Renal cortical epithelial cell (primary cell): Measurements from ENCODE around the gene EMX2.

GRCh38 chr10:117174812-117175703 is 22.2 kb upstream of the KCNK18 start:
- RRBS = no CpG with 5 or more reads among the region's 48 CpGs

DNA sequence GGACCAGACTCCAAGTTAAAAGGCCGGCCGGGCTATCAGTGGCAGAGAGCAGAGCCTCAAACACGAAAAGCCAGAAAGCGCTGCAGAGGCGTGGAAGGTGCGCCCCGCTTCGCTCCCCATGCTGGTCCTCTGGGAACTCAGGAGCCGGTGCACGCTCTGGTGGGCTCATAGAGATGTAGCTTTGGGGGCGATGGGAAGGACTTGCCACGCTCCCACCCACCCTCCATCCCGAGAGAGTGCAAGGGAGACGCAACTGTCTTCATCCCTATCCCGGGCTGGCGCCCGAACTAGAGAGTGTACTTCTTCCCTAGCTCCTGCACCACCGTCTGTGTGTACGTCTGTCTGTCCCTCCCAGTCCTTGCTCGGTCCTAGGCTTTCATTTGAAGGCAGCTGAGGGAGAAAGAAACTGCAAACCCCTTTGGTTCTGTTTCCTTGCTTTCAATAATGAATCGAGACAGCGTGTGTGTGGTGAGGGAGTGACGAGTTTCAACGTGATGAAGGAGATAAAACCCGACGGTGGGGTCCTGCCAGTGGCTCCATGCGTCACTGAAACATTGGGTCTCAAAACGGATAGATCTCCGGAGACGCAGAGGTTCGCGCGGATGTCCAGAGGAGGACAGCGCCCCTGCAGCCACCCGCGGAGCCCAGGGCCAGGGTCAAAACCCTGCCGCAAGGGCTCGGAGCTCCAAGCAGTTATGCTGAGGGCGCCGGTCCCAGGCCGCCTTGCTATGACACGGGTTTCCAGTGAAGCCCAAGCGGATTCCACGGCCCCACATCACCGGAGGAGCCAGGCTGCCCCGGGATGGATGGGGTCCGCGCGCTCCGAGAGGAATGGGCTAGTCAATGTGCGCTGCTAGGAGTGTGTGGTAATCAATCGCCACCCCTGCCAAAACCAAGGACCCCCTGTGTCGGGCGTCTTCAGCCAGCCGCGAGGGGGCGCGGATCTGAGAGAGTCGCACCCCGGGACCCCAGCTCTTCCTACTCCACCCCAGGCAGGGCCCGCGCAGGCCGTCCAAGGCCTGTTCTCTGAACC is 5.9 kb upstream of the EMX2 start:
- RRBS = 29% methylated on average over 7 of the region's 63 CpGs

DNA sequence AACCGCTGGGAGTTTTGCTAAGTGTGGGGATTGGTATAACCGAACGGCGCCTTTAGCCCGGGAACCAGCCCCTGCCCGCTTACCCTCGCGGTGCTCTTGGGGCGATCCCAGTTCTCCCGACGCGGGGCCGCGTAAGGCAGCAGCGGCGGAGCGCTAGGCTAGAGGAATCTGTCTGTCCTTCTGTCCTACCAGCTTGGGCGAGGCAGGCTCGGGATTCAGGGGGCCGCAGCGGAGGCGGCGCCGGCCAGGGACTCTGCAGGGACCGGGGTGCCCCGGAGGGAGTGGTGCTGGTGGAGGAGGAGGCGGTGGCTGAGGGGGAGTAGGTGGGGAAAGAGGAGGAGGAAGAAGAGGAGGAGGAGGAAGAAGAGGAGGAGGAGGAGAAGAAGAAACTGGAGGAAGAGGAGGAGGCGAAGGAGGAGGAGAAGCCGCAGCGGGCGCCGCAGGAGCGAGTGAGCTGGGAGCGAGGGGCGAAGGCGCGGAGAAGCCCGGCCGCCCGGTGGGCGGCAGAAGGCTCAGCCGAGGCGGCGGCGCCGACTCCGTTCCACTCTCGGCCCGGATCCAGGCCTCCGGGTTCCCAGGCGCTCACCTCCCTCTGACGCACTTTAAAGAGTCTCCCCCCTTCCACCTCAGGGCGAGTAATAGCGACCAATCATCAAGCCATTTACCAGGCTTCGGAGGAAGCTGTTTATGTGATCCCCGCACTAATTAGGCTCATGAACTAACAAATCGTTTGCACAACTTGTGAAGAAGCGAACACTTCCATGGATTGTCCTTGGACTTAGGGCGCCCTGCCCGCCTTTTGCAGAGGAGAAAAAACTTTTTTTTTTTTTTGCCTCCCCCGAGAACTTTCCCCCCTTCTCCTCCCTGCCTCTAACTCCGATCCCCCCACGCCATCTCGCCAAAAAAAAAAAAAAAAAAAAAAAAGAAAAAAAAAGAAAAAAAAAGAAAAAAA is at the start of gene EMX2:
Gene EMX2, plus strand, starts transcription at position 733 of the 952 bp plus-strand sequence.
- RRBS = 1% methylated on average over 10 of the region's 64 CpGs

GRCh38 chr10:117546601-117547330 is 4.2 kb downstream of the EMX2 start:
- RRBS = 1% methylated on average over 5 of the region's 36 CpGs

DNA sequence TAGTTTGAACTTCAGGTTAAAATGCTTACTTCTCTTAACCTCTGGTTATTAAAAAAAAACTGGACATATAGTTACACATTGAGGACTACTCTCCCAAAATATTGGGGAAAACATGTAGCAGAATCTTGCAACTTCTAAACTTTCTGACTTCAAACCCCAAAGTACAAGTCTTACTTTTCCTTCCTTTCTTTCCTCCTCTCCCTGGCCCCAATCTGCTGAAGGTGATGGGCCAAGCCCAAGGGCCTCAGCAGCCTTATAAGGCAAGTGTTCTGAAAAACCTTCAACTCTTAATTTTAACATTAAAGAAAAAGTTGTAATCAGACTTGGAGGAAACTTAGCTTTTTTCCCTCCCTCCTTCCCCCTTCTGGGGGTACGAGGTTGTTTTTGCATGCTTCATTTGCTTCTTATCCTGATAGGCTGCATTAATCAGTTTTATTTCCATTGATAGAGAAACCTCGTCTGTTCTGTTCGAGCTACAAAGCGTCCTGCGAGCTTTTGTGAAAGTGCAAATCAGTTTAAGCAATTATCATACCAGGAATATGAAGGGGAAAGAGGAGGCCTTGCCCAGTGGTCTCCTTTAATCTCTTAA is 7.4 kb downstream of the EMX2 start:
- RRBS = no CpG with 5 or more reads among the region's 5 CpGs

- RRBS = no CpG with 5 or more reads among the region's 13 CpGs
Measured at GRCh38 chr10:117554200-117554710, 11.7 kb downstream of the EMX2 start.

GRCh38 chr10:118039910-118040531 is 6.7 kb downstream of the RAB11FIP2 start:
- RRBS = no CpG with 5 or more reads among the region's 7 CpGs

DNA sequence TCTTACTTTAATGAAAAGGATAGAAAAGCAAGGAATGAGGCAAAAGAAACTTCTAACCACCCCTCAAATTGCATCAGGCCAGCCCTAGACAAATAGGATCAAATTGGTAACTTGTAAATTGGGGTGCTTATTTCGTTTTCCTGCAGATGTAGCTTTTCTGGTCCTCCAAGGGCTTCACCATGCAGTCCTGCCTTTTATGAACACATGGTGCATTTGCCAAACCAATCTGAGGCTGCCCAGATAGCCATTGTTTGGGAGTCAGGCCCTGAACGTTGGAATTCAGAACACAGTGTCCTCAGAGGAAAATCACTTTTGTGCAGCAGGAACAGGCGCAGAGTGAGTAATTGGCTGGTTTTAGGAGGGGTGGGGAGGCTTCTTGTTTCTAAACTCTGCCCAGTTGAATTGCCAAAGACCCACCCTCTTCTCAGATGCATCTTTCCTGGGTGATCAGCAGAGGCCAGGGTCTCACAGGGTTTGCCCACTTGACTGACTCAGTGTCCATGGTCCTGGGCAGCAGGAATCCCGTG is 24.5 kb downstream of the PRLHR start:
- RRBS = no CpG with 5 or more reads among the region's 4 CpGs

GRCh38 chr10:118572360-118572689 is 23.1 kb downstream of the PRLHR start:
- RRBS = no CpG with 5 or more reads among the region's 7 CpGs

DNA sequence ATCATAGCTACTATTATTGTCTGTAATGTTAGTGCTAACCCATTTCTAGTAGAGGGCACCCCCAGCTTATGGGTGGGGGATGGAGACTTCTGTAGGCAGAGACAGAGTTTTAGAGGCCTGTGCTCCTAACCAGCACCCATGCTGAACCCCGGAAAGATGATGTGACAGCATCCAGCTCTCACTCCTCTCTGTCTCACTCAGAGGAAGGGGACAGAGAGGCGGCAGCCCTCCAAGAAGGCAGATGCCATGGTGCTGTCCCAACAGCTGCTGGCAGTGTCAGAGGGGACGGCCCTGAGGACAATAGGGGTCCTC is 74.4 kb upstream of the PRLHR start:
- RRBS = no CpG with 5 or more reads among the region's 3 CpGs

- RRBS = no CpG with 5 or more reads among the region's 3 CpGs
Measured at GRCh38 chr10:118672880-118673314, 77.4 kb upstream of the PRLHR start.

- RRBS = no CpG with 5 or more reads among the region's 9 CpGs
Measured at GRCh38 chr10:118759848-118760252, 5.1 kb upstream of the CACUL1 start.

- RRBS = no CpG with 5 or more reads among the region's 3 CpGs
Measured at GRCh38 chr10:118792787-118793239, 38.0 kb upstream of the CACUL1 start.

DNA sequence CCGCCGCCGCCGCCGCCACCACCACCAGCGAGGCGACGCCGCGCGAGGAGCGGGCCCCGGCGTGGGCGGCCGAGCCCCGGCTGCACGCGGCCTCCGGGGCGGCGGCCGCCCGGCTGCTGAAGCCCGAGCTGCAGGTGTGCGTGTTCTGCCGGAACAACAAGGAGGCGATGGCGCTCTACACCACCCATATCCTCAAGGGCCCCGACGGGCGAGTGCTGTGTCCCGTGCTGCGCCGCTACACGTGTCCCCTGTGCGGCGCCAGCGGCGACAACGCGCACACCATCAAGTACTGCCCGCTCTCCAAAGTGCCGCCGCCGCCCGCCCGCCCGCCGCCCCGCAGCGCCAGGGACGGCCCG is 768 bp downstream of the NANOS1 start:
- RRBS = 4% methylated on average over 3 of the region's 54 CpGs

GRCh38 chr10:119113723-119114427 is 10.0 kb downstream of the DENND10 start:
- RRBS = no CpG with 5 or more reads among the region's 6 CpGs

DNA sequence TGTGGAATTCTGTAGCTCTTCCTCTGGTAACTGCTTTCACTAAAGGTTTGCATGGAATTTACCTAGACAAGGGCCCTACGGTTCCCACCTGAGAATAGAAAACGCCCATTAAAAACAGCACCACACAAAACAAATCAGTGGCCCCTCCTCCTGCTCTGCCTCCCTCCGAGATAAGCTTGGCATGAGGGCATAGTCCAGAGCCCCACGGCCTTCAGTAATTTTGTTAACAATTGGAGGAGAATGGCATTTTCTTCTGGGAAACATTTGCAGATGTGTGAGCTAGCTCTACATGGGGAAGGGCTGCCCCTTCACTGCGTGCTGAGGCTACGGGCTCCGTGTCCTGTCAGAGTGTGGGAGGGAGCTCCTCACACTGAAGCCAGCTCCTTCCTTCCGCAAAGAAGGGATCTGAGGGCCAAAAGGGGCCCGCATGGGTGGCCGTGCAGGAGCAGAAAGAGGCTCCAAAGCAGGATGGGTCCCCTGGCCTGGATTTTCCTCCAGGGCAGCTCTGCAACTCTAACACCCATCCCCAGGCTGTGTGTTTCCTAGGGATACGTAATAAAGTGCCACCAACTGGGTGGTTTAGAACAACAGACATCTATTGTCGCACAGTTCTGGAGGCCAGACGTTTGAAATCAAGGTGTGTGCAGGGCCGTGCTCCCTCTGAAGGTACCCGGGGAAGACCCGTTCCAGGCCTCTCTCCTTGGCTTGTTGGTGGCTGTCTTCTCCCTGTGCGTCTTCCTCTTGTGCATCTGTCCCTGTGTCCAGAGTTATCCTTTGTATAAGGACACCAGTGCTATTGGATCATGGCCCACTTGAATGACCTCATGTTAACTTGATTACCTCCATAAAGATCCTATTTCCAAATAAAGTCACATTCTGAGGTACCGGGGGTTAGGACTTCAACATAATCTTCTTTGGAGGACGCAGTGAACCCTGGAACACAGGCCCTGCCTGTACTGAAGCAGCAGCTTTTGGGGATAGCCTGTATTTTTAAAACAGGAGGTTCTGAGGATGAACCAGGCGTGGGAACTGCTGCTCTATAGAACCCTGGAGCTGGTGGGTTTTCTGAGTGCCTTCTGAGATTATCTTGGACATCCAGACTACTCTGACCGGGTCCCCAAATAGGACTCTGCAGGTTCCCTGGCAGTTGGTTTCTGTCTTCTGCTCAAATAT is 15.5 kb downstream of the GRK5 start:
- RRBS = no CpG with 5 or more reads among the region's 21 CpGs

DNA sequence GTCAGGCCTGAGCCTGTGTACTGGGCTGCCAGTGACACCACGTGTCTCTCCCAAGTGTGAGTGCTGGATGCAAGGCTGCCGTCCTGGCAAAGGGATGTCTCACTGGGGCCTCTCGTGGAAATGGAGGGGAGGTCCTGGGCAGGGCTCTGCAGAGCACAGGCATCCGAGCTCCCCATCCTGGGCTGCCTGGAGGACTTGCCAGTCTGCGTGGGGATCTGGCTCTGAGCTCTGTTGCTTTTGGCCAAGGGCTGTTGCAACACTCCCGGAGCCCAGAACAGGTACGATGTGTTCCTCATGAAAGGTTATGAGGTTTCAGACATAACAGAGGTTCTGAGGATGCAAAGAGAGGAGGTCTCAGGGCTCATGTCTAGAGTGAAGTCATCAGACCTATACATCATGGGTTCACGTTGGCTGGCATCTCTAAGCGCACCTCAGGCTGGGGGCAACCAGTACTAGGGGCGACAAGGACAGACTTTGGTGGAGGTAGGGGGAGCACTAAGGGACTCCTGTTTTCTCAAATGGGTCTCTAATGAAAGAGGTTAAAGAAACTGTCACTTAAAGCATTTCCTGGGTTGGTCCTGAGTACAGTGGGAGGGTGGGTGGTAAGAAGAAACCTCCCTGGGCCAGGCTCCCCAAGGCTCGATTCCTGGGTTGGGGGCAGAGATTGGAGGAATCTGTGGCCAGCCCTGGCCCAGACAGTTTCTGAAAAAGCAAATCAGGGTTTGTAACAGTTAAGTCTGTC is 77.5 kb downstream of the GRK5 start:
- RRBS = no CpG with 5 or more reads among the region's 11 CpGs

- RRBS = no CpG with 5 or more reads among the region's 9 CpGs
Measured at GRCh38 chr10:119285569-119286219, 78.3 kb downstream of the GRK5 start.

GRCh38 chr10:119289162-119289598 is 81.8 kb downstream of the GRK5 start:
- RRBS = no CpG with 5 or more reads among the region's 2 CpGs

GRCh38 chr10:119315016-119315587 is 107.7 kb downstream of the GRK5 start:
- RRBS = no CpG with 5 or more reads among the region's 10 CpGs